Jurkat, Clone E6-1 (cell line): ENCODE results near the genes CNFN, PSG7, PSG4 and SMG9.

DNA sequence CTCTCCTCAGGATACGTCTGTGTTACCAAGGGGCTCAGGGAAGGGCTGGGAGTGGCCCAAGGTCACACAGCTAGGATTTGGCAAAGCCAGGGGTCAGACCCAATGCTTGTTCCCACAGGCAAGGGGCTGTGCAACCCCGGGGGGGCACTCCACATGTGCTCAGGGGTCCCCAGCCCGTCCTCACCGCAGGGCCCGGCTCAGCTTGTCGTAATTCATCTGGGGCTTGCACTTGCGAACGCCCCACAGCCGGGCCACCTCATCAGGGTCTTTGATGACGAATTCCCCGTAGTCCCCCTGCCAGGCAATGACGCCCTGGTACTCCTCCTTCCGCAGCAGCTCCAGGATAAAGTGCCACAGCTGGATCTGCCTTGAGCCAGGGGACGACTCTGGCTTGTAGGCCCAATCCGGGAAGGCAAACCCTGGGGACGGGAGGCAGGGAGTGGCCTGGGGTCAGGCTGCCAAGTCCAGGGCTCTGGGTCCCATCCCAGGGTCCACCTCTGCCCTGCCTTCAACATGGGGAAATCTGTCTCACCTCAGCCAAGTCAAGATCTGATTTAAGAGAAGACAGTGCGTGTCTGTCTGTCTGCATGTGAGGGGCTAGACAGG lies 4.7 kb downstream of the ERF start:
- RRBS, result 95% methylated on average over 7 of the region's 17 CpGs

DNA sequence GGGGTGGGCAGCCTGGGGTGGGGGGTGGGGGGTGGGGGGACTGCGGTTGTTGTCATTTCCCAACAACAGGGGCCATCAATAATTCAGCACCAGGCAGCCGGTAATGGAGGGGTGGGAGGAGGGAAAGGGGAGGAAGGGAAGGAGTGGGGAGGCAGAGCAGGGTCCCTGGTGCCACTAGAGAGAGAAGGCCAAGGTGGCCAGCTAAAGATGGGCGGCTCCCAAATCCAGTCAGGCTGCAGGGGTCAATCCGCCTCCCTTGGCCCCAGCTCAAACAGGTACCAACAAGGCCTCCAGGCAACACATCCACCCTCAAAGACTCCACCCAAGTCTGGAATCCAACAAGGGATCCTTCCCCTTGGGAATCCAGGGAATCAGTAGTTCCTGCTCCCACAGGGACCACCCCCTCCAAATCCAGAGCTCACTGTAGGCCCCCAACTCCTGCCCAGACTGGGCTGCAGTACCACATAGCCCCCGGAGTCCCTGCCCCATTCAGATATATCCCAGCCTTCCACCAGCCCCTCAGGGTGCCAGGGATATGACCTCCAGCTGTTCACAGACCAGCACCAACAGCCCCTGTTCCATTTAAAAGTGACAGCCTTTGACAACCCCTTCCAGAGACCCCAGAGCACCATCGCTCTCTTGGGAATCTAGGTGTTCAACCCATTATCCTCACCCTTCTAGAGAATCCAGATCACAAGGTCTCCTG lies 3.3 kb downstream of the ERF start:
- RRBS, result no CpG with 5 or more reads among the region's 6 CpGs

DNA sequence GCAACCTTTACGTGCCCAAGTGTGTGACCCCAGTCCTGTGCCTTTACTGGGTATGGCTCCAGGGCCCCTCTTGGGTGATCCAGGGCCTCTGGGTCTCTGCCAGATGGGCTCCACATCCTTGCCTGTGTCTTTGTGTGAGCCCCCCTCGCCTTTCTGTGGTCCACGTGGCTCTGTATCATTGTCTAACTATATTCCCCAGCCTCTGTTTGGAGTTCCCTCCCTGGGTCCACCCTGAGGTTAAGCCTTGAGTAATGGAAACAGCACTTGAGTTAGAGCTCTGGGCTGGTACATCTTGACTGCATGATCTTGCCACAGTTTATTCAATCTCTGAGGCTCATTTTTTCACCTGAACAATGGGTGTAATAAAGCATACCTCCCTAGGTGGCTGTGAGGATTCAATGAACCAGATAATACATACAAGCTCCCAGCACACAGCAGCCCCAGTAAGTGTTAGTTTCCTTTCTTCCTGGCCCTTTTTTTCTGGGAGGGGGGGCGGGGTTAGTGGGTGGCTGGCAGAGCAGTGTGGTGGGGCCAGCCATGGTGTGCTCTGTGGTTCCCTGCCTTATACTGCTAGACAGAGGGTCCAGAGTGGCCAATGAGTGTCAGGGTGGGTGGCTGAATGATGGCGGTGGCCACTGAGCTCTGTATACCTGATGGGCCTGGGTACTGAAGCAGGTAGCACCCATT lies 13.5 kb downstream of the CIC start:
- RRBS, result no CpG with 5 or more reads among the region's 5 CpGs

DNA sequence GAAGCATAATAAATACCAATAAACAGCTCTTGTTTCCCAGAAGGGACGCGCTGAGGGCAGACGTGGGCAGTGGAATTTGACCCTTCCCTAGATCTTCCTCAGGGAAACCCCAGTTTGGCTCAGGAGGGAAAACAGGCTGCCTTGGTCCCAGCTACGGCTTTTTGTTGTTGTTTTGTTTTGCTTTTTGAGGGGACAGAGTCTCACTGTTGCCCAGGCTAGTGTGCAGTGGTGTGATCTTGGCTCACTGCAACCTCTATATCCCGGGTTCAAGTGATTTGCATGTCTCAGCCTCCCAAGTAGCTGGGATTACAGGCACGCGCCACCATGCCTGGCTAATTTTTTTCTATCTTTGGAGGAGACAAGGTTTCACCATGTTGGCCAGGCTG lies 11.2 kb downstream of the CNFN start:
- RRBS, result no CpG with 5 or more reads among the region's 7 CpGs

DNA sequence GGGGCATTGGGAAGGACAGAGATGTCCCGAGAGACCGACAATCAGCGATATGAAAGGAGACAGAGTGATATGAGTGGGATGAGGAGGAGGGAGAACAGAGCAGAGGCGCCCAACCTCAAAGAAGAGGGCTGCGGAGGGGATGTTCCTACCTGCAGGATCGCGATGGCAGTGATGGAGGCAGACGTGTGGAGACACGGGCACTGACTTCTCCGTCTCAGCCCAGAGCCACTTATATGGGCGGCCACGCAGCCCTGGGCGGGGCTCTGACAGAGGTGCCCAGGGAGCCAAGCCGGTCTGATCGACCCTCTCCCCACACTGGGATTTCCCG lies at the start of gene CNFN:
Gene CNFN (minus strand): TSS at position 207 of the 328 bp plus-strand sequence.
- RRBS, result no CpG with 5 or more reads among the region's 16 CpGs

- RRBS, result no CpG with 5 or more reads among the region's 6 CpGs
Measured at GRCh38 chr19:42409361-42409837, 17.8 kb downstream of the LIPE start.

DNA sequence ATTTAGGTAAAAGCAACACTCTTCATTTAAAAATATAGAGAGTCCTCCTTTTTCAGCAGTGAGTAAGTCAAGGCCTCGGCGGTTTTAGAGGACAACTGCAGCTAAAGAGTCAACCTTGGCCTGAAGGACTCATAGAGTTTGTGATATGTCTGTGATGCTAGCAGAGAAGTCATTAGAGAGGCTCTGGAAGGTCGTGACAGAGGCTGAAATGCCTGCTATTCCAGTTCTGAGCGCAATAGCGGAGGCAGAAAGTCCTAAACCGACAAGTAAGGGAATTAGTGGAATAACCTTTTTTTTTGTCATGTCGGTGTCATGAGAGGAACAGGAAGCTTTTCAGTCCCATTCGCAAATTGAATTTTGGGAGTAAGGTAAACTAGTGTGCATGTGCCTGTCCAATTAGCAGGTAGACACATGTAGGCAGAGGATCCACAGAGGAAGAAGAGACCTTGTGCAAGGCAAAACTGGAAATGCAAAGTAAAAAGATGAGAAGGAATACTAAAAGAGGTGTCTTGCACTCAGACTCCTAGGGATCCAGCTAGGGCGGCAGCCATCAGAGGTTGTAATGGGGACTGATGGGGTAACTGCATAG lies 5.2 kb upstream of the CXCL17 start:
- RRBS, result no CpG with 5 or more reads among the region's 9 CpGs

GRCh38 chr19:42466225-42467588 lies 24.0 kb upstream of the CXCL17 start:
- RRBS, result no CpG with 5 or more reads among the region's 9 CpGs

GRCh38 chr19:42936993-42937508 lies at the start of gene PSG7:
Gene PSG7 (minus strand): TSS chr19:42937207.
- RRBS, result no CpG with 5 or more reads among the region's 4 CpGs

GRCh38 chr19:43205450-43205856 lies at the start of gene PSG4:
Gene PSG4 (minus strand): TSS chr19:43205638.
- RRBS, result no CpG with 5 or more reads among the region's 5 CpGs

GRCh38 chr19:43331322-43331793 lies 22.1 kb upstream of the CD177 start:
- RRBS, result no CpG with 5 or more reads among the region's 2 CpGs

- RRBS, result no CpG with 5 or more reads among the region's 26 CpGs
Measured at GRCh38 chr19:43354217-43354786, 816 bp downstream of the CD177 start.

- RRBS, result no CpG with 5 or more reads among the region's 15 CpGs
Measured at GRCh38 chr19:43527704-43528239, 771 bp upstream of the ETHE1 start.

DNA sequence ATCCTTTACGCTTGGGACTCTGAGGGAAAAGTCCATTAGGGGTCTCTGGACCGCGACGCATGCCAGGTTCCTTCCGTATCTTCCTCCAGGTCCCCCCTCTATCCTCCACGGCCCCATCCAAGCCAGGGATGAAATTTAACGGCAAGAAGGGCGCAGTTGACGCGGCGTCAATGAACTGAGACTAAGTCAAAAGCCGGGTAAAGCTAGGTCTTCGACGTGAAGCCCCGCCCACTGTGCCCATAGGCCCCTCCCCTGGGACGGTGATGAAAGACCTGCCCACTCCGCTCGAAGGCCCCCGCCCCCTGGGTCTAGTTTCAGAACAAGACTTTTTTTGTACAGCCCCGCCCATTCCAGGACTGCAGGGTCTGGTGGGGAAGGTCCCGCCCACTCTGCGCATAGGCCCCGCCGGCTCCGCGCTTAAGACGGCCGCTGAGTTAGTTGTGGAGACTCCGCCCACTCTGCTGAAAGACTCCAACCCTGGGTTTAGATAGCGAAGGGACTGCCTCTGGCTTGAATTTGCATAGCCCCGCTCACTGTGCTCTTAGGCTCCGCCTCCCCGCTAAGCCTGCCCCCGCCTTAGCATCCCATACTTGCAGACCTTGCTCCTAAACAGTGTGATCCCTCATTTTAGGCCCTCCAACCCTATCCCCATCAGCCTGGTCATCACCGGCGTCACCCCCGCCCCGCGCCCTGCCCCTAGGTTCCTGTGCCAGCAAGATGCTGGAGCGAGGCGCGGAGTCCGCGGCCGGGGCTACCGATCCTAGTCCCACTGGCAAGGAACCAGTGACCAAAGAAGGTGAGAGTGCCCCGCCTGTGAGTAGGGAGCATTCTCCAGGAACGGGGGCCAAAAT lies 943 bp downstream of the ZNF575 start:
- RRBS, result no CpG with 5 or more reads among the region's 48 CpGs

- RRBS, result no CpG with 5 or more reads among the region's 9 CpGs
Measured at GRCh38 chr19:43544011-43544439, 11.0 kb downstream of the ZNF575 start.

- RRBS, result no CpG with 5 or more reads among the region's 7 CpGs
Measured at GRCh38 chr19:43579912-43580270, 4.3 kb downstream of the PINLYP start.

GRCh38 chr19:43744977-43745500 lies 9.7 kb downstream of the SMG9 start:
- RRBS, result no CpG with 5 or more reads among the region's 5 CpGs

- RRBS, result 2% methylated on average over 21 of the region's 50 CpGs
Measured at GRCh38 chr19:43754822-43755458, at the start of gene SMG9. Gene SMG9 (minus strand): TSS chr19:43754962.

GRCh38 chr19:43773964-43774953 lies 6.5 kb downstream of the KCNN4 start:
- RRBS, result 92% methylated on average over 19 of the region's 63 CpGs